HepG2 (cell line): ENCODE results near the gene GINS2.

- RRBS, 2 experiments, result 35 to 61% methylated on average over 2 of the region's 5 CpGs
CAGE:
- cytosol, long polyA minus RNA, result no peak
- cytosol, long polyA plus RNA, result no peak
- long polyA plus RNA, result no peak
- nucleus, long polyA minus RNA, result no peak
- nucleus, long polyA plus RNA, result no peak
Observed at GRCh38 chr16:85335576-85335740, 223.2 kb upstream of the CIBAR2 start.

- RRBS, 2 experiments, result 6 to 7% methylated on average over 44 of the region's 79 CpGs
CAGE:
- cytosol, long polyA minus RNA, result no peak
- cytosol, long polyA plus RNA, result no peak
- long polyA plus RNA, result no peak
- nucleus, long polyA minus RNA, result no peak
- nucleus, long polyA plus RNA, result no peak
Observed at GRCh38 chr16:85462237-85463104, 150.7 kb upstream of the GSE1 start.

DNA sequence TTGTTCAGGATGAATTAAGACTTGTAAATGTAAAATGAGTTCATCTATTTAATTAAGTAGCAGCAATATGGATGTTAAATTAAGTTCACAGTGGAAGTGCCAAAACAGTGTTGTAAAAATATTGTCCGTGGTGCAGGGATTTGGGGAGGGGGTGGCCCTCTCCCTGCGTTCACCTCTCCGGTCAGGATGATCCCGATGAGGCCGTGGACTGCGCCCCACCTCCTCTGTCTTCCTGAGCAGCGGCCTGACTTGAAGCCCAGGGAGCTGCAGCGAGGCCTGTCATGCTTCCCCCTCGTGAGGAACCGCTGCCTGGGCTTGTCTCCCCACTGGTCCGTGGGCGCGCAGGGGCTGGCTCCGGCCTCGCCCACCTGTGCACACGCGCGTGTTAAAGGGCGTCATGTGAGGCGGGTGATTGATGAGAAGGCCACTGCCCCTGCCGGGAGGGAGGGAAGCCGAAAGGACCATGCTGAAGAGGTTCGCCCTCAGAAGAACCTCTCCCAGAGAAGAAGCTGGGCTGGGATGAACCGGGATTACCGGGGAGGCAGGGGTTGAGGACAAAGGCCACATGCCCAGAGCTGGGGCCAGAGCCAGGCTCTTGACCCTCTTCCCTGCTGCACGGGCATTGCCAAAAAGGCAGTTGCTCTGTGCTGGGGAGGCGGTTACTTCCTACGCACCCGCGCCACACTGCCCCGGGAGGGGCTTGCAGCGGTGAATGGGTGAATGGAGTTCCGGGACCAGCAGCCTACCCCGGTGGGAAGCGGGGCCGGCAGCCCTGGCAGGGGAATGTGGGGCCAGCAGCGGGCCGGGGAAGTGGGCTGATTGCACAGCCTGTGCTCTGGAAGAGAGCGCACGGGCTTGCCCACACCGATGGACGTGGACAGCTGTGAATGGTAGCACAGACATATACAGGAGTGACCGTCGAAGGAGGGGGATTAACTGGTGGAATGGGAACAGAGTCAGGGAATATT is 85.9 kb upstream of the GSE1 start:
- RRBS, 2 experiments, result 69 to 85% methylated on average over 13 to 14 of the region's 44 CpGs
CAGE:
- cytosol, long polyA minus RNA, result no peak
- cytosol, long polyA plus RNA, result no peak
- long polyA plus RNA, result no peak
- nucleus, long polyA minus RNA, result no peak
- nucleus, long polyA plus RNA, result no peak

- RRBS, 2 experiments, result 72 to 75% methylated on average over 3 of the region's 22 CpGs
CAGE:
- cytosol, long polyA minus RNA, result no peak
- cytosol, long polyA plus RNA, result no peak
- long polyA plus RNA, result no peak
- nucleus, long polyA minus RNA, result no peak
- nucleus, long polyA plus RNA, result no peak
Observed at GRCh38 chr16:85531293-85532085, 81.6 kb upstream of the GSE1 start.

DNA sequence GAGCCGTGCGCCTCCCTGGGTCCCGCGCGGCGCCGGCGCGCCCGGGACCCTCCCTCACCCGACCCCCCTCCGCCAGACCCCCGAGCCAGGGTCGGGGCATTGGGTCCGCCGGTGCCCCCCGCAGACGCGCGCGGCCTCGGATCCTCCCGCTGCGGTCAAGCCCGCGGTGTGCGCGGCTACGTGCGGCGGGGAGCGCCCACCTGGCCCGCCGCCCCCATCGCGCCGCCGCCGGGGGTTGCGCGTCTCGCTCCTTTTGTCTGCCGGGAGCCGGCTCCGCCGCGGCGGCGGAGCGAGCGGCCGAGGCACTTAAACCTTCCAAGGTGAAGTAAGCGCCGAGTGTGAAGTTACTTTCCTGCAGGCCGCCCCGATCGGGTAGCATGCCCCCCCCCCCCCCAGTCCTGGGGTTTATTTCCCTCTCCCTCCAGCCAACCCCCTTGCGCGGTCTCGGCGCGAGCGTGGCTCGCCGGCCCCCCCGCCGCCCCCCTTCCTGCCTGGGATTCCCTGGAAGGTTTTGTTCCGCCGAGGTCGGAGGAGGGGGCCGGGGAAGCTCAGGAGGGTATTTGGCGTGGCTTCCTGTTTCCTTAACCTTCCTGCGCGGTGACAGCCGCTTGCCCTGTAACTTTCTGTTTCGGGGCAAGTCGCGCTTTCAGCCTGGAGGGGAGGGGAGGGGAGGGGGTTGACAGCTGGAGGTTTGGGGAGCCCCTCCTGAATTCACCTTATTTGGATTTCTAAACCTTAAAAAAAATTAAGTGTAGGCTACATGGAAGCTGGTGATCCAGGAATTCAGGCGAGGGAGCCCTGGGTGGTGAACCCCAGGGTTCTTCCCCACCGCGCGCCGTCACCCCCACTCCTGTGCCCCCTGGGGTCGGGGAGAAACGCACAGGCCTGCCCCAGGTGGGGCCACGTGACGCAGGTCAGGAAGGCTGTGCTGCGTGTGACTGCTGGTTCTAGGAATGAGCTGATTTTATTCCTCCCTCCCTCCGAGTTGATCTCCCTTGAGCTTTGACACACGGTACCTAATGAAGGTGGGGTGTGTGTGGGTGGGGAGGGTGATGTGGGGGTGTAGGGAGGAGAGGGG is 56.4 kb upstream of the GSE1 start:
- RRBS, 2 experiments, result 1 to 2% methylated on average over 11 to 14 of the region's 90 CpGs
CAGE:
- cytosol, long polyA minus RNA, result no peak
- cytosol, long polyA plus RNA, result no peak
- long polyA plus RNA, result no peak
- nucleus, long polyA minus RNA, result start-site peak on the plus strand centred at position 677 of the sequence, 203 bp wide, 10 reads
- nucleus, long polyA plus RNA, result no peak

- RRBS, 2 experiments, result no CpG with 5 or more reads among the region's 23 CpGs
CAGE:
- cytosol, long polyA minus RNA, result no peak
- cytosol, long polyA plus RNA, result no peak
- long polyA plus RNA, result no peak
- nucleus, long polyA minus RNA, result no peak
- nucleus, long polyA plus RNA, result no peak
Observed at GRCh38 chr16:85599052-85599990, 13.8 kb upstream of the GSE1 start.

DNA sequence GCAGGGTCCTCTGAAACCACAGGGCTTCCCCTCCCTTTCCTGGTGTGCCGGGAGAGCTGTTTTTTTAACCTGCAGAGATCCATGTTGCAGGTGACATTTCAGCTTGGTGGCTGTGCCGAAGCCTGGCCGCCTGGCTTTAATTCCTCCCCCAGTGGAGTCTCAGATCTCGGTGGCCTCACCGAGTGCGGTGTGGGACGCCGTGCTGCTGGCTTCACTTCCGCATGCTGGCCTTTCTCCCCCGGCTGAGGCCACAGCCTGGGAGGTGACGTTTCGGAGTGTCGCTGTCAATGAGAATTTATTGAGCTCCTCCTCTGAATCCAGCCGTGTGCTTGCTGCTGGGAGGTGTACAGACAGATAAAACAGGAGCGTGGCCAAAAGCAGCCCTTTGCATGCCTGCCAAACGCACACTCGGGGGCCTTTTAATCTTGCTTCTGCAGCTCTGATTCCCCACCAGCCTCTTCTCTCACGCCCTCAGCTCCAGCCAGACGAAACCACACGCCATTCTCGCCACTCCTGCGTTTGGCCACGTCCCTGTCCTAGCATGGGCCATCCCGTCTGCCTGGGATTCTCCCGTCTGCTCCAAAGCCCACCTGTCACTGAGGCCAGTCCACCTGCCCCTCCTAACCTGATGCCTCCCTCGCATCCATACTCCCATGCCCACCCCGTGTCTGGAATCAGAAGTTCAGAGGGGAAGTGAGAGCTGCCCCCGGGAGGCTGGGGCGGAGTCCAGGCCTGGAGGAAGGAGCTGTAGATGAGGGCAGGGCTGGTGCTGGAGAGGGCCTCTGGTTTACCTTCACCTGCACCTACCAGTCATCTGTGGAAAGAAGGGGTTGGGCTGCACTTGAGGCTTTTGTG is 3.7 kb downstream of the GSE1 start:
- RRBS, 2 experiments, result no CpG with 5 or more reads among the region's 29 CpGs
CAGE:
- cytosol, long polyA minus RNA, result no peak
- cytosol, long polyA plus RNA, result no peak
- long polyA plus RNA, result no peak
- nucleus, long polyA minus RNA, result no peak
- nucleus, long polyA plus RNA, result no peak

GRCh38 chr16:85645315-85646187 is 32.4 kb downstream of the GSE1 start:
- RRBS, 2 experiments, result 61% methylated on average over 1 of the region's 26 CpGs; no CpG with 5 or more reads in 1 of the 2 experiments
CAGE:
- cytosol, long polyA minus RNA, result no peak
- cytosol, long polyA plus RNA, result no peak
- long polyA plus RNA, result no peak
- nucleus, long polyA minus RNA, result no peak
- nucleus, long polyA plus RNA, result no peak

GRCh38 chr16:85665760-85666495 is 22.8 kb downstream of the GINS2 start:
- RRBS, 2 experiments, result 90 to 97% methylated on average over 4 of the region's 24 CpGs
CAGE:
- cytosol, long polyA minus RNA, result no peak
- cytosol, long polyA plus RNA, result no peak
- long polyA plus RNA, result no peak
- nucleus, long polyA minus RNA, result no peak
- nucleus, long polyA plus RNA, result no peak

GRCh38 chr16:85688578-85689388 is at the start of gene GINS2:
Gene GINS2 (minus strand): TSS chr16:85688954.
- RRBS, 2 experiments, result under 1 to 2% methylated on average over 24 to 25 of the region's 94 CpGs
CAGE:
- cytosol, long polyA minus RNA, result start-site peak on the minus strand at chr16:85688933-85688958, 404 reads
- cytosol, long polyA plus RNA, result start-site peak on the minus strand at chr16:85688935-85689009, 303 and 506 reads in 2 replicates
- long polyA plus RNA, result start-site peak on the minus strand at chr16:85688935-85688986, 216 and 145 reads in 2 replicates
- nucleus, long polyA minus RNA, result no peak
- nucleus, long polyA plus RNA, result start-site peak on the minus strand at chr16:85688928-85688999, 169 and 196 reads in 2 replicates

DNA sequence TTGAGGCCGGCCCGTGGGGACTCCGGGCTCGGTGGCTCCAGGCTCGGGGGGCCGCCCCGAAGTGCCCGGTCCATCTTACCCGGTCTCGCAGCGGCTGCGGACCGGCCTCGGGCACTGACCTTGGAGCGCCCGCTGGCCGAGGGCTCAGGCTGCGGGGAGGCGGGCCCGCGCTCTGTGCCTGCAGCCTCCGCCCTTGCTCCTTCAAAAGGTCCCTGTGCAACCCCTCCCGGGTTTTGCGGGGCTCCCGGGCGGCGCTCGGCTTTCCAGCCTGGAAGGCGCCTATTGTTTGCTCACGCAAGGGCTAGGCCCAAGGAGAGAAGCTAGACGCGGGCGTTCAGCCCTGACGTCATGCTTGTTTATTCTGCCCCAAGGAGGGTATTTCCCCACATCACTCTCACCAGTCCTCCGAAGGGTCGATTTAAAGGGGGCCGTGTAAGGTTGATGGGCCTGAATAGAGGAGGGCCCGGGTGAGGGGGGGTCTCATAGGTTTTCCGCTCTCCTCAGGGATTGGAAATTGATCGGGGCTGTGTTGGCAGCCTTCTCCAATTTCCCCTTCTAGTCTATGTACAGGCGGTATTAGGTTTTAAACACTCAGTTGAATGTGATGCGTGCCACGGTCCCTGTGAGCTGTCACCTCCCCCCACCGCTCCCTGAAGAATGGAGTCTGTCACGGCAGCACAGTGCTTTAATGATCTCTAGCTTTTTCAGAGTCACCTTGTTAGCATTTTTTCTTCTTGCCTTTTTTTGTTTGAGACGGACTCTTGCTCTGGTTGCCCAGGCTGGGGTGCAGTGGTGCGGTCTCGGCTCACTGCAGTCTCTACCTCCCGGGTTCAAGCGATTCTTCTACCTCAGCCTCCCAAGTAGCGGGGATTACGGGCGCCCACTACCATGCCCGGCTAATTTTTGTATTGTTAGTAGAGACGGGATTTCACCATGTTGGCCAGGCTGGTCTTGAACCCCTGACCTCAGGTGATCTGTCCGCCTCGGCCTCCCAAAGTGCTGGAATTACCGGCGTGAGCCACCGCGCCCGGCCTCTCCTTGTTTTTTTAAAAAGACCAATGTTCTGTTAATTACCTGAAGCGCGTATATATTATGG is 744 bp downstream of the COX4I1 start:
- RRBS, 2 experiments, result 2 to 3% methylated on average over 7 to 8 of the region's 64 CpGs
CAGE:
- cytosol, long polyA minus RNA, result no peak
- cytosol, long polyA plus RNA, result no peak
- long polyA plus RNA, result no peak
- nucleus, long polyA minus RNA, result no peak
- nucleus, long polyA plus RNA, result no peak

DNA sequence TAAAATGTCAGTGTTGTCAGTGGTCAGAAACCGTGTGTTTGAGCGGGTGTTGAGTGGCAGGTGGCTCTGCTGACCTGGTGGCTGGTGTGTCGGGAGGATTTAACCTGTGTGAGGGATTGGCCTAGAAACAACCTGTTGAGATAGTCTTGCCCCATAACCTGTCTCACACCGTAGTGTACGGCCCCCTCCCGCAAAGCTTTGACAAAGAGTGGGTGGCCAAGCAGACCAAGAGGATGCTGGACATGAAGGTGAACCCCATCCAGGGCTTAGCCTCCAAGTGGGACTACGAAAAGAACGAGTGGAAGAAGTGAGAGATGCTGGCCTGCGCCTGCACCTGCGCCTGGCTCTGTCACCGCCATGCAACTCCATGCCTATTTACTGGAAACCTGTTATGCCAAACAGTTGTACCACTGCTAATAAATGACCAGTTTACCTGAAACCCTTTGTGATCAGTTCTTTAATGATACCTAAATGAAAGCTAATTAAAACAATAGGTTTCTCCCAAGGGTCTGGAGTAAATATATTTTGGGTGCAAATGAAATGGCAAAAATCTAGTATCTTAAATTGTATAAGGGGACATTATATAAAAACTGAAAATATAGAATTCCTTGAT is 7.2 kb downstream of the COX4I1 start:
- RRBS, 2 experiments, result no CpG with 5 or more reads among the region's 11 CpGs
CAGE:
- cytosol, long polyA minus RNA, result no peak
- cytosol, long polyA plus RNA, result no peak
- long polyA plus RNA, result start-site peak on the plus strand centred at position 315 of the sequence, 176 bp wide, 365 and 688 reads in 2 replicates
- nucleus, long polyA minus RNA, result no peak
- nucleus, long polyA plus RNA, result no peak

GRCh38 chr16:85859249-85859644 is 39.7 kb upstream of the IRF8 start:
- RRBS, 2 experiments, result no CpG with 5 or more reads among the region's 5 CpGs
CAGE:
- cytosol, long polyA minus RNA, result no peak
- cytosol, long polyA plus RNA, result no peak
- long polyA plus RNA, result no peak
- nucleus, long polyA minus RNA, result no peak
- nucleus, long polyA plus RNA, result no peak

- RRBS, 2 experiments, result no CpG with 5 or more reads among the region's 13 CpGs
CAGE:
- cytosol, long polyA minus RNA, result no peak
- cytosol, long polyA plus RNA, result no peak
- long polyA plus RNA, result no peak
- nucleus, long polyA minus RNA, result no peak
- nucleus, long polyA plus RNA, result no peak
Observed at GRCh38 chr16:85870004-85870641, 28.8 kb upstream of the IRF8 start.

- RRBS, 2 experiments, result no CpG with 5 or more reads among the region's 8 CpGs
CAGE:
- cytosol, long polyA minus RNA, result no peak
- cytosol, long polyA plus RNA, result no peak
- long polyA plus RNA, result no peak
- nucleus, long polyA minus RNA, result no peak
- nucleus, long polyA plus RNA, result no peak
Observed at GRCh38 chr16:85901767-85902415, 2.9 kb downstream of the IRF8 start.

GRCh38 chr16:85916229-85916946 is 17.4 kb downstream of the IRF8 start:
- RRBS, 2 experiments, result 10% methylated on average over 1 of the region's 18 CpGs; no CpG with 5 or more reads in 1 of the 2 experiments
CAGE:
- cytosol, long polyA minus RNA, result no peak
- cytosol, long polyA plus RNA, result no peak
- long polyA plus RNA, result no peak
- nucleus, long polyA minus RNA, result no peak
- nucleus, long polyA plus RNA, result no peak

GRCh38 chr16:85922874-85923317 is 23.9 kb downstream of the IRF8 start:
- RRBS, 2 experiments, result no CpG with 5 or more reads among the region's 8 CpGs
CAGE:
- cytosol, long polyA minus RNA, result no peak
- cytosol, long polyA plus RNA, result no peak
- long polyA plus RNA, result no peak
- nucleus, long polyA minus RNA, result no peak
- nucleus, long polyA plus RNA, result no peak

- RRBS, 2 experiments, result no CpG with 5 or more reads among the region's 11 CpGs
CAGE:
- cytosol, long polyA minus RNA, result no peak
- cytosol, long polyA plus RNA, result no peak
- long polyA plus RNA, result no peak
- nucleus, long polyA minus RNA, result no peak
- nucleus, long polyA plus RNA, result no peak
Observed at GRCh38 chr16:85946126-85946705, 47.3 kb downstream of the IRF8 start.

DNA sequence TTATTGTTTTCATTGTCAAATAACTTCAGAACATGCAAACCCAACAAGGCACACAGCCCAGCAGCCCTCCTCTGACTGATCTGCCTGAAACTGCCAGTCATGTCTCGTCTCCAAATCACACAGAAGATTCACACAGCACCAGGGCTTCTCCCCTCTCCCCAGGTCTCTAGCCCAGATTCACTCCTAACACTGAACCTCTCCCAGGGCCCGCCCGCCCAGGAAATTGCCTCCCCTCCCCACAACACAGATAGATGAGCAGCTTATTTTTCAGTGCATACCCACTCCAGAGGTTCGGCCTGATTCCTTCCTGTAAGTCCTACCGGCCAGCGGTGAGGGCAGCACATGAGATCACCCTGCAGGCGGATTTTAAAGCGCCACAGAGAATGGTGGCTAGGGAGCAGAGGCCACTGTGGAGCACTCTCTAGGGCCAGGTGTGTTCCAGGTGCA is 301.7 kb downstream of the IRF8 start:
- RRBS, 2 experiments, result no CpG with 5 or more reads among the region's 8 CpGs
CAGE:
- cytosol, long polyA minus RNA, result no peak
- cytosol, long polyA plus RNA, result no peak
- long polyA plus RNA, result no peak
- nucleus, long polyA minus RNA, result no peak
- nucleus, long polyA plus RNA, result no peak

DNA sequence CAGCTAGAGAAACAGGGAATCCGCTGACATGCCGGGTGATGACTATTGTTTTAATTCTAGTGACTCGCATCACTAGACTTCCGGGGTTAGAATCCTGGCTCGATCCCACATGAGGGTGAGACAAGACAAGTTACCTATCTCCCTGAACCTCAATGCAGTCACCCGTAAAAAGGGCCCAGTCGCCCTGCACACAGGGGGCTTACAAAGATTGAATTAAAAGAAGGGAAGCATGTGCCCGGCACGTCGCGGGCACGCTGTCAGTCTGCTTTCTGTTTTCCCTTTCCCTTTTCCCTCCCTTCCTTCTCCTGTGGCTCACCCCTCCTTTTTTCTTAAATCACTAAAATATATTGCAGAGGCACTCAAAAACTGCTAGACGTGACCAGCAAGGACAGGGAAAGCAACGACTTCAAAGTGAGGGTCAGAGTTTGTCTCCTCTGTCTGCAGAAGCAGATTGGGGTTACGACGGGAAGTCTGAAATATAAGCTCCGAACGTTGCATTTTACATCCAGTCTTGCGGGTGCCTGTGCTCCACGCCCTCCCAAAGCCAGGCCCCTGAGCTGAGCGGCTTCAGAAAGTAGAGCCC is 212.8 kb upstream of the FOXF1 start:
- RRBS, 2 experiments, result 67% methylated on average over 2 of the region's 21 CpGs; no CpG with 5 or more reads in 1 of the 2 experiments
CAGE:
- cytosol, long polyA minus RNA, result no peak
- cytosol, long polyA plus RNA, result no peak
- long polyA plus RNA, result no peak
- nucleus, long polyA minus RNA, result no peak
- nucleus, long polyA plus RNA, result no peak